Brain (tissue), 1 donor: ENCODE results near the genes CREB3L4, UBAP2L and IL6R.

DNA sequence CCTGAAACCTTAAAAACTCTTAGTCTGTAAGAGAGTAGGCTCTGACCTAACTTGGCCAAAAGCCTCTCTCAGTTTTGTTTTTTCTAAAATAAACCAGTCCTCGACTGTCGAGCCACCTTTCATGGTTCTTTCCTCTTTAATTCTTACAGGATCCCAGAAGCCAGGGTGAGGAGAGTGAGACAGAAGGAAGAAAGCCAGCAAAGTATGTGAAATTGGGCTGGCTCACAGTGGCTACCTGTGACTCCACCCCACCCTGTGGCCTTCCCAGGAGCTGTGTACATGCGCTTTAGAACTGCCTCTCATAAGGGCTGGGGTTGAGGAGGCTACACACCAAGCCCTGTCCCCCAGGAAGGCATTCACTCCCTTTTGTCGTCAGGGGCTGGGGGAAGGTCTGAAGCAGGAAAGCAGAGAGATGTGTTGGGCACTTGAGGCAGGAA lies 4.5 kb downstream of the PGLYRP4 start:
- RRBS, result no CpG with 5 or more reads among the region's 4 CpGs

DNA sequence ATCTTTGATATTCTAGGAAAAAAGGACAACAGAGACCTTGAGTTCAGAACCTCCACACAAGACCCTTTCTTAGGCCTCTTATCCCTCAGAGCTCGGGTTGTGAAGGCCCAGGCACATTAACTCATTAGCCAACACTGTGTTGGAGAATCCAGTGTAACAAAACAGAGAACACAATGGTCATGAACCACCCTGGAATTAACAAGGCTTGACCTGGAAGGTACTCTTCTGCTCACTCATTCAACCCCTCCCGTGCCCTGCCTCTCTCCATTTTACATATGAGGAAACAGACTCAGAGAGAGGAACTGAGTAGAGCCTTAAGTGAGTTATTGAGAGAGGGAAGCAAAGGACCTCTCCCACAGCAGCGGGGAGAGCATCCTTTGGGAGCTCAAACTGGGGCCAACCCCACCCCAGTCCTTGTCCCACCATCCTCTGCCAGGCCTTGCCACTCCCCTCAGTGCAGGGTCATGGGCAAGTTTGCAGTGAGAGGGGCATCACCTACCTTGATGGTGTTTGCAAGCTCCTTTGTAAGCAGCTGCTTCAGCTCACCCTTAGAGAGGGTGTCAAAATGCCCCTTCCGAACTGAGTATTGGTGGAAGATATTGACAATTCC lies 1.4 kb downstream of the S100A12 start:
- RRBS, result no CpG with 5 or more reads among the region's 4 CpGs

DNA sequence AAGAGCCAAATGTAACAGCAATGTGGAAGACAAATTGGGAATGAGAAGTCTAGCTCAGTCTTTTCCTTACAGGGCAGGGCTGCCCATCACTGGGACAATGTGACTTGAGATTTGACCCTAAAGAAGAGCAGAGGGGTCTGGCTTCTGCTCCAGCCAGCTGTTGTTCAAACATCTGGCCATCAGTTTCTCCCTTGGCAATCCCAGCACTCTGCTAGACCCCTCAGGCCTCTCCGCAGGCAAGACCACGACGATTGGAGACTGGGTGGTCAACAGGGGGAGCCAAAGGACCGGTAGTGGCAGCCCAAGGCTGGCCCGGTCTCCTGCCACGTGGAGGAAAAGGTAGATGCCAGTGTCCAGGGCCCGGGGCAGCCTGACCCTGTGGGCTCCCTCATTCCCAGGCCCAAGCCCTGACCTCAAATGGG lies 25.0 kb downstream of the S100A6 start:
- RRBS, result no CpG with 5 or more reads among the region's 7 CpGs

- RRBS, result no CpG with 5 or more reads among the region's 8 CpGs
These were observed 1.5 kb upstream of the S100A14 start for GRCh38 chr1:153617532-153618152.

GRCh38 chr1:153771596-153772286 lies 3.5 kb upstream of the SLC27A3 start:
- RRBS, result no CpG with 5 or more reads among the region's 16 CpGs

- RRBS, result no CpG with 5 or more reads among the region's 7 CpGs
These were observed 4.9 kb downstream of the SLC27A3 start for GRCh38 chr1:153780207-153780482.

DNA sequence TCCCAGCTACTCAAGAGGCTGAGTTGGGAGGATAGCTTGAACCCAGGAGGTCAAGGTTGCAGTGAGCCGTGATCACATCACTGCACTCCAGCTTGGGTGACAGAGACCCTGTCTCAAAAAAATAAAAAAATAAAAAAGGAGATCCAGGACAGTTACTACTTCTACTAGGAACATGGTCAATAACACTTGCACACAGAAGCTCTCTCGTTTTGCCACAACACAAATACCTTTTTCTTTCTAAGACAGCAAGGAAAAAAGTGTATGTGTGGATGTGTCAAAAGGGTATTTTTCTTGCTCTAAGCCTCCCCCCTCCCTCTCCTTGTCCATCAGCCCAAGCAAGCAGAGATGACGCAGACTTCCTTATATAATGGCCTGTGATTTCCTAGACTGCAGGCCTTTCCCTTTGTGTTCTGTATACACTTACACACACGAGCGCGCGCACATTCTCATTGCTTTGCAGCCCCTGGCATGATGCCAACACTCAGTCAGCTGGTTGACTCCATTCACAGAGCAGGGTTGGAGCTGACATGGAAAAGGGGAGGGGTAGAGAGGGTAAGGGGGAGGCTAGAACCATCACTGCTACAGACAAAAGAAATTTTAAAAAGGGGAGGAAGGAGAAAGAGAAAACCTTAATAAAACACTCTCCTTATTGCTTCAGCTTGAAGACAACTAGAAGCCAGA lies 41.9 kb downstream of the GATAD2B start:
- RRBS, result no CpG with 5 or more reads among the region's 7 CpGs

DNA sequence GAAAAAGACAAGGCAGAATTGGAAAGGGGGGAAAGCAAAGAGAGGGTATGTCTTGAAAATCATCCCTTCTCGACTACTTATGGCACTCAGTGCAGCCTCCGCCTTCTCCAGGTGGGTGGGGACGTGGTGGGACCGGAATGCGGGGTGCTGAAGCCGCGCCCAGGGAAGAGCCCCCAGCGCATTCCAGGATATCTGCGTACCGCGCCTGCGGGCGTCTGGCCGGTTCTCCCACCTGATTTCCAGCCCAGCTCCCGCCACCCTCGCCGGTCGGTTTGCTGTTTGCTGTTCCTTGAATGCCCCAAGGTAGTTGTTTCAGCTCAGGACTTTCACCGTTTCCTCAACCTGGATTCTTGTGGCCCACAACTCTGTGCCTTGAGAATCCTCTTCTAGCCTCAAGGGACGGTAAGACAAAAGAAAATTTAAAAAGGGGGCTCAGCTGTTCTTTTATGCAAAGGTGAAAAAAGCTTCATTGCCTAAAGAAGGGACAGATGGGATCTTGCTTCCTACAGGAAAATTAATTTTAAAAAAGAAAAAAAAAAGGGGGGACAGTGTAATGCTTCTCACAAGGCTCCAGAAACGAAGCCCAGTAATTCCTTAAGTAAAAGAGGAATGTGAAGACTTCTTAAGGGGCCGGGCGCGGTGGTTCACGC lies 821 bp upstream of the SLC39A1 start:
- RRBS, result 5% methylated on average over 13 of the region's 25 CpGs

DNA sequence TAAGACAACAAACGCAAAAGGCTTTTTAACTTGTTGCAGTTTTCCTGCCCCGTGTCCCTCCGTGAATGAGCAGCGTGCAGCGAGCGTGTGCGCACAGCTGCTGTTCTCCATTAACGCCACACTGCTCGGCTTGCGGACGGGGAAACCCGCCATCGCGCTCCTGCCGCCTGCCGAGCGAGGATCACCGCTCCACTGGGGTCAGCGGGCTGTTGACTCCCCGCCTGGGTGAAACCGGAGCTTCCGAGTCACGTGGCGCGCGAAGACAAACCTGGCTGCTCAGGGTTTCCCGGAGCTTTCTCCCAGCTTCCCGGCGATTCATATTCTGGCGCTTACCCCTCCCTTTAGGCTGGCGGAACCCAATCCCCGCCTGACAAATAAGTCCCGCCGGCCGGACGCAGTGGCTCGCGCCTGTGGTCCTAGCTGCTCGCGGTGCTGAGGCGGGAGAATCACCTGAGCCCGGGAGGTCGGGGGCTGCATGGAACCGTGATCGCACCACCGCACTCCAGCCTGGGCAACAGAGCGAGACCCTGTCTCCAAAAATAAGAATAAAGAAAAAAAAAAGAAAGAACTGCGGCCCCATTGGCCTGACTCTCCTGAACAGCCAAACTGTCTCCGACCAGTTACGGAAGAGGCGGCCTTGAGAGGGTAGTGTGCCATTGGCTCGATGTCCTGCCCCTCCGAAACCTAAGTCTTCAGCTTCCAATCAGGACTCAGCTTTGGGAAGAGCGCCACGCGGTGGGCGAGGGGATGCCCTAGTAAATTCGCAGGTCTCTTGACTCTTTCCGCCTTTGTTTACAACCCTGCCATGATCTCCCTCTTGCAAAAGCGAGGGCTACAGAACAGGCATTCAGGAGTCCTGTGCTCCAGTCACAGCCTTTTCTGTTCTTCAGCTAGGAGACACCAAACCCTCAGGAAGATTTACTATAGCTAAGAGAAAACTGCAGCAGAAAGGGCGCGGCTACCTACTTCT lies at the start of gene CREB3L4:
TSS of gene CREB3L4 (plus strand) at position 785 of the 970 bp plus-strand sequence.
- RRBS, result 2% methylated on average over 13 of the region's 62 CpGs

- RRBS, result no CpG with 5 or more reads among the region's 10 CpGs
These were observed 770 bp downstream of the JTB start for GRCh38 chr1:153976703-153977105.

- RRBS, result no CpG with 5 or more reads among the region's 1 CpG
These were observed 31.7 kb downstream of the RPS27 start for GRCh38 chr1:154022283-154022729.

- RRBS, result no CpG with 5 or more reads among the region's 11 CpGs
These were observed 37.6 kb downstream of the TPM3 start for GRCh38 chr1:154154255-154154752.

DNA sequence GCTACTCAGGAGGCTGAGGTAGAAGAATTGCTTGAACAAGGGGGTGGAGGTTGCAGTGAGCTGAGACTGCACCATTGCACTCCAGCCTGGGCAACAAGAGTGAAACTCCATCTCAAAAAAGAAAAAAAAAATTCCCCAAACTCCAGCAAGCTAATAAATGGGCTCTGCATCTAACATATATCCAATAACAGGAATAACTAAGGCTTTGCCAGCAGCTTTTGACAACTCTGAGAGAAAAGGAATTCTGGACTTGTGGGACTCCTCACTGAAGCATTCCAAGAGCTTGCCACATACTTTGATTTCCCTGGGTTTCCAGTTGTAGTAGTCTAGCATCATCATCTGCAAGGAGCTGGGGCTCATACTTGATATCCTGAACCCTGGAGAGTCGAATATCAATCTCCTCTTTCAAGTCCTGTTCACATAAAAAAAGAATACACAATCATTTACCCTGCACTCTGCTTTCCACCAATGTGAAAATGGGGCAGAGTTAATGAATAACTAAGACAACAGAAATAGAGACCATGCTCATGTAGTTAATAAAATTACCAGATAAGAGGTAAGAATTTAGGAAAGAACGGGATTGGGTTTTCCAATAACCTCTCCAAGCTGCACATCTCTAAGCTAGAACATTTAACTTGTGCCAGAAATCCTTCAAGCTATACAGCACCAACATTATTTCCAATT lies 6.1 kb downstream of the C1orf43 start:
- RRBS, result no CpG with 5 or more reads among the region's 2 CpGs

DNA sequence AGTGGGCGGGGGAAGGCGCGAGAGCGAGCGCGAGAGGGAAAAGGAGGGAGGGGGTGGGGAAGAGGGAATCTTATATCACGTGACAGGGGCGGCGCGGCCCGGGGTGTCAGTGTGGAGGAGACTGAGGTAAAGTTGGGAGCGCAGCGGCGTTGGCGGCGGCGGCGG lies at the start of gene UBAP2L:
TSS of gene UBAP2L (plus strand) at position 106 of the 165 bp plus-strand sequence.
- RRBS, result 4% methylated on average over 1 of the region's 18 CpGs

- RRBS, result no CpG with 5 or more reads among the region's 5 CpGs
These were observed 6.3 kb downstream of the ATP8B2 start for GRCh38 chr1:154331519-154332174.

- RRBS, result no CpG with 5 or more reads among the region's 24 CpGs
These were observed 18.5 kb downstream of the ATP8B2 start for GRCh38 chr1:154343574-154344574.

- RRBS, result 2% methylated on average over 30 of the region's 73 CpGs
These were observed at the start of gene IL6R for GRCh38 chr1:154404702-154405750. IL6R (plus strand) TSS chr1:154405343.

GRCh38 chr1:154406840-154407959 lies 2.1 kb downstream of the IL6R start:
- RRBS, result no CpG with 5 or more reads among the region's 13 CpGs

GRCh38 chr1:154423272-154424116 lies 18.4 kb downstream of the IL6R start:
- RRBS, result no CpG with 5 or more reads among the region's 6 CpGs

DNA sequence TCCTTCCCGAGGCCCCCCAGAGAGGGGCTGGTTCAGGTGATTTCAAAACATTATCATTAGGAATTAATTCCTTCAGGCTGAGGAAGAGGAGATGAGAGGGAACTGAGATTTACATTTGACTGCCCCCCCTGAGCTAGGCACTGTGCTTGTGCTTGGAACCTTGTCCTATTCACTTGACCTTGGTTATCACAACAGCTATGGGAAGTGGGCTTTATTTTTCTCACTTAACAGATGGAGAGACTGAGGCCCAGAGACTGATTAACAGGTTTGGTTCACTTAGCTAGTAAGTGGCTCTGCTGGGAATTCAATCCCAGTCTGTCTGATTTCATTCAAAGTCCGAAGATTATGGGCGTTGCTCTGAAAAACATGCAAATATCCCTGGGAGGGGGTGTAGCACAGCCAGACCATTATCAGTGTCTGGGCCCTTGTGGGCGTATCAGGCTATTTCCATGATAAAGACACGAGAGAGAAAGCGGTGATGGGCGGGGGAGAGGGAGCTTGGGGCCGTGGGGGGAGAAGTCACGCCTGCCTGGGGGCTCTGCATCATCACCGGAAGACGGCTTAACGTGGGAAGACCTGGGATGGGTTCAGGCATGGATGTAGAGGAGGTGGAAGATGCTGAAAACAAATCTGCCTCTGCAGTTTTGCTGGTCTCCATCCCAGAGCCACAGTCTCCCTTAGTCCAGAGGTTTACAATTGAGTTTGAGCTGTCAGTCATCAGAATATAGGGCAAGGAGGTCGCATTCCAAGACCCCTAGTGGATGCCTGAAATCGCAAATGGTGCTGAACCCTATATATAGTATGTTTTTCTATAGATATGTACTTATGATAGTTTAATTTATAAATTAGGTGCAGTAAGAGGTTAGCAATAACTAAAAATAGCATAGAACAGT lies 25.7 kb downstream of the IL6R start:
- RRBS, result no CpG with 5 or more reads among the region's 14 CpGs